ENCODE measurements around a stretch of chr14.

GRCh38 chr14:91645920-91646501 lies 85.9 kb downstream of the CATSPERB start:
- PRO-cap: no peak
- RAMPAGE, long total RNA: no peak

GRCh38 chr14:91835624-91835994 lies 31.7 kb downstream of the TC2N start:
- PRO-cap: no peak
- RAMPAGE, long total RNA: no peak

DNA sequence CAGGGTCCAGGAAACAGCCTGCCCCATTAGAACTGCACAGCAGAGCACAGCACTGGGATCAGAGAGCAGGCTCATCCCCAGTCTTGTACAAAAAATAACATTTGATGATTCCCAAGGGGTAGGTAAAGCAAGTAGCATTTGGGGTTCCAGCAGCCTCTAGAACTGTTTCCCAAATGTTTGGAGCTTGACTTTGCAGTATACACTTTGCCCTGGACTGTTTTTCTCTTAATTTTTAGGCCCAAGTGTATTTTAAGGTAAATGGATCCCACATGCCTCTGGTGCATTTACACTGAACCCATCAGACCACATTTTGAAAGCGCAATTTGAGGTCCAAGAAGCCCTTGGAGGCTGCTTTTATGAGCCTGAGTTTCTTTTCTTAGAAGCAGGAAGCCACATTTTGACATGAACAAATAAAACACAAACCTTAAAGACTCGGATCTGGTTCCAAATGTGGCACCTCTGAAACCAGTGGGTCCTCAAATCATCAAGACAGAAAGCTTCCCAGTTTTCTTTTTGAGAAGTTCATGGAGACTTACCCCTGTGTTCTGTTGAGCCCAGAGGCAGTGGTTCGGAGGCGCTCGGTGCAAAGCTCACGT lies 512 bp downstream of the TC2N start:
- PRO-cap: no peak
- RAMPAGE, long total RNA: no peak

DNA sequence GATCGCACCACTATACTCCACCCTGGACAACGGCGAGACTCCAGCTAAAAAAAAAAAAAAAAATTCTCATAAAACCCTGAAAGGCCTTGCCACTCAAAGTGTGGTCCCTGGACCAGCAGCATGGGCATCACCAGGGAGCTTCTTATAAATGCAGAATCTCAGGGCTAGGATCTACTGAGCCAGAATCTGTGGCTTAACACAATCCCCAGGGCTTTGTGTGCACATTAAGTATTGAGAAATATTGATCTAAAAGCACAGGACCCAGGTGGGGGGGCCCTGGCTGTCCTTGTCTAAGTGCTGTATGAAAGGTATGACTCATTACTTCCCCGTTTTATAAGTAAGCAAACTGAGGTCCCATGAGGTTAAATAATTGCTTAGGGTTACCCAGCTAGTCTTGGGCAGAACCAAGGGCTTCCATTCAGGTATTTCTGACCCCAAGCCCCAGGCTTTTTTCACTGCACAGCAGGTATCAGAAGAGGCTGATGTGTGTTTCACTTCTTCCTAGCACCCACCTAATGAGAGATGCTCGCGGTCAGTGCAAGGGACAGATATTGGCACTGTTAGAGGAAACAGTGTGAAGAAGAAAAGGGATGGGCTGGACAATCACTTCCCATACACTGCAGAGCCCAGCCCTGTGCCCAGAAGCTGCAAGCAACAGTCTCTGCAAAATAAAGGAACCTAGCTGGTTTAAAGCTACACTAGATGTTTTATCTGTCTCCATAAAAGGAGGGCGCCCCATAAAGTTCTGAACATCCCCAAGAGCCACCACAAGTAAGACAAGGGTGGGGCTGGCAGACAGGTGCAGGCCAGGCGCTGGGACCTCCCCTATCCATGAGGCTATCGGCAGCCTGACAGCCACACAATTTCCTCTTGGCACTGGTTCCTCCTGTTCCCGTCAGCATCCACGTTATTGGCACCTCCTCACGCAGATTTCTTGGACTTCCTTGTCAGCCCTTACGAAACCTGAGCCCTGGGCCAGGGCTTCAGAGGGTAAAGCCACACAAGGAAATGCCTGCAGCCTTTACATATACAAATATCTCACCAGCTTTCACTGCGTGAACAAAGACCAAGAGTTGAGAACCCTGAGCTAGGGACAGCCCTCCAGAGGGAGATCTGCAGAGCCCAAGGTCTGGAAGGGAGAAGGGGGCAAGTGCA lies 4.8 kb upstream of the TC2N start:
- PRO-cap: bidirectional peak, plus-strand start at position 967 of the sequence, minus-strand start at position 946 of the sequence
- RAMPAGE, long total RNA: no peak

DNA sequence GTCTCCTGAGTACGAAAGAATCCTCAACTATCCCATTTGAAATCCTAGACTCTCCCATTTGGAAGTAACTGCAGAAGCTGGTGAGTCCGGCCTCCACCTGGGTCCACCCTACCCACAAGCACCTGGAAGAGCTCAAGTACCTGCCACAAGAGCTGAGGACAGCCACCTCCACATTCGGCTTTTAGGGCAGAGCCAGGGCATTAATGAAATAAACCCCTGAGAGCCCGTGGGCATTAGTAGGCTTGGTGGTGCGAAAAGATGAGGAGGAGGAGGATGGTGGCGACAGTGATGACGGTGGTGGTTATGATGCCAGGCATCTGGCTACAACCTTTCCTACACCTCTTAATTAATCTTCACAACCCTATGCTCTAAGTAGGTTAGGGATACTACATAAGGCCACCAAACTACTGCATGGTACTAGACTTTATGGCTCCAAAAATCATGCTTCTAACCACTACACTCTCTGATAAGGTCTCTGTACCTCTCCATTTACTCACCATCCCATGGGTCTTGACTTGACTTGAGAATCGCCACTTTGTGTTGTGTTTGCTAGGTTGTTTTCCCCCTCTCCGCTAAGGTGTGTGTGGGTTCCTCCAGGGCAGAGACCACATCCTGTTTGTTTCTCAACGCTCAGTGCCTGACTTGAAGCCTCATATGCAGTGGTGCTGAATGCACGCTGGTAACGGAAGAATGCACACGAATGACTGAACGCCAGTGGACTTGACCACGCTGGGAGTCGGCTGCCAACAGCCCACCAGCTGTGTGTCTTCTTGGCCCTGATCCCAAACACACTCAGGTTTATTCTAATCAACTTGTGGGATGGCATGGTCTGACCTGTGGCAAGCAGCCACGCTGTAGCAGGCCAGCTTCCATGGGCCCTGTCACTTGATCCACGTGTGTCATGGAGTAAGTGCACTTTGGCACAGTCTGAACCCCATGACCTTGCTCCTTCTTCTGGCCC lies 5.9 kb upstream of the TC2N start:
- PRO-cap: bidirectional peak, plus-strand start at position 682 of the sequence, minus-strand start at position 564 of the sequence
- RAMPAGE, long total RNA: no peak

DNA sequence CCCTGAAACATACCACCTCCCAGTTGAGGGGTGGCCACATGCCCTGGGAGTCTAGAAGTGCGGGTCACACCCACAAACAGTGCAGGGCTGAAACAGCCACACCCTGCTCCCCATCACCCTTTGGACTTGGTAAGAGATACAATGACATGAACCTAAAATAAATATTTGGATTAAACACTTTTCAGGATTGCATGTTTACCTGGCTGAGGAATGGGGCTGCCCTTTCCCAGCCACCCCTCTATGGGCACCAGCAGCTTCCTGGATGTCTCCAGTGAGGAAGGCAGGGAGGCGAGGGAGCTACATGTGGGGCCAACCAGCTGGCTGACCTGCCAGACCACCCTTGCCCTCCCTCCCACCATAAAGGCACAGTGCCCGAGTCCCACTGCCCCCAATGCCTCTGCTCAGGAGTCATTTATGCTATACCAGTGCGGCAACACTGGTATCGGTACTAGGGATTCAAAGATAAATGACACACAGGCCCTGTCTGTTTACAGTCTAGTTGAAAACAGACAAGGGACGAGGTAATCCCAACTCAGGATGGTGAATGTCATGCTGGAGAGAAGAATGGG lies 39.2 kb upstream of the TC2N start:
- PRO-cap: no peak
- RAMPAGE, long total RNA: no peak

DNA sequence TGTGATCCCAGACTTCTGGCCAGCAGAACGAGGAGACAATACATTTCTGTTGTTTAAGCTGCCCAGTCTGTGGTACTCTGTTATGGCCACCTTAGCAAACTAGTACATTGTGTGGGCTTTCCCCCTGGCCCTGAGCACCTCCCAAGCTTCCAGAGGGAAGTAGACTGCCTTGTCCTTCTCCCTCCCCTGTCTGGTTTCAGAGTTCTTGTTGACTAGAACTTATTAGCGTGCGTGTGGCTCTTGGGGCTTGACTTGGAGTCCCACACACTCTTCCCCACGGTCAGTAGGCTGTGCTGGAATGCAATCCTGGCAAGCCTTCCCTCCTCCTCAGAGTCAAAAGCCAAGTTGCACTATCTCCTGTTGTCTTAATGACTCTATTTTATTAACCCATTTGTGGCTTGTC lies 27.7 kb downstream of the FBLN5 start:
- PRO-cap: no peak
- RAMPAGE, long total RNA: no peak

- PRO-cap: no peak
- RAMPAGE, long total RNA: no peak
Measured at GRCh38 chr14:91936749-91937437, 10.6 kb downstream of the FBLN5 start.

- PRO-cap: no peak
- RAMPAGE, long total RNA: no peak
Measured at GRCh38 chr14:91964795-91965313, 17.4 kb upstream of the FBLN5 start.

DNA sequence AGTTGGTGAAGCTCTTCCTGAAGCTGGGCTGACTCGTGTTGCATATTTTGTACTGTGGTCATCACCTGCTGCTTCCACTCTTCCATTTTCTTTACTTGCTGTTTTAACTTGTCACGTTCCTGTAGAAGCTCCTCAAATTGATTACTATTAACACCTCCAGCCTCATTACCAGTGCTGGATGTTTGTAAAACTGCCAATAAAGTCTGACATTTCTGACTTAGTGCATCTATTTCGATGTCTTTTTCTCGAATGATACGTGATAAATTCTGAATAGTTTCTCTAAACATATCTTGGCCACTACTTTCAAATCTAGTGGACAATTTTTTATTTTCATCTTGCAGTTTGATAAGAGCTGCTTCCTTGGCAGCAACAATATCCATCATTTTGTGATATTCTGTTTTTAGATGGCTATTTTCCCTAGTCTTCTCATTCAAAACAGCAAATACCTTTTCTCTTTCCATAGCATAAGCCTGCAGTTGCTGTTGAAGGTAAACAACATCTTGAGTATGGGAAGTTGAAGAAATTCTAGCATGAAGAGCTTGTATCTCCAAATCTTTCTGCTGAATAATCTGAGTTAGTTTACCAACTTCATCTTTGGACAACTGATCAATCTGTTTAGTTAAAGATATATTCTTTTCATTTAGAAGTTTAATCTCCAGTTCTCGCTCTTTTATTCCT lies 35.5 kb downstream of the TRIP11 start:
- PRO-cap: no peak
- RAMPAGE, long total RNA: no peak

DNA sequence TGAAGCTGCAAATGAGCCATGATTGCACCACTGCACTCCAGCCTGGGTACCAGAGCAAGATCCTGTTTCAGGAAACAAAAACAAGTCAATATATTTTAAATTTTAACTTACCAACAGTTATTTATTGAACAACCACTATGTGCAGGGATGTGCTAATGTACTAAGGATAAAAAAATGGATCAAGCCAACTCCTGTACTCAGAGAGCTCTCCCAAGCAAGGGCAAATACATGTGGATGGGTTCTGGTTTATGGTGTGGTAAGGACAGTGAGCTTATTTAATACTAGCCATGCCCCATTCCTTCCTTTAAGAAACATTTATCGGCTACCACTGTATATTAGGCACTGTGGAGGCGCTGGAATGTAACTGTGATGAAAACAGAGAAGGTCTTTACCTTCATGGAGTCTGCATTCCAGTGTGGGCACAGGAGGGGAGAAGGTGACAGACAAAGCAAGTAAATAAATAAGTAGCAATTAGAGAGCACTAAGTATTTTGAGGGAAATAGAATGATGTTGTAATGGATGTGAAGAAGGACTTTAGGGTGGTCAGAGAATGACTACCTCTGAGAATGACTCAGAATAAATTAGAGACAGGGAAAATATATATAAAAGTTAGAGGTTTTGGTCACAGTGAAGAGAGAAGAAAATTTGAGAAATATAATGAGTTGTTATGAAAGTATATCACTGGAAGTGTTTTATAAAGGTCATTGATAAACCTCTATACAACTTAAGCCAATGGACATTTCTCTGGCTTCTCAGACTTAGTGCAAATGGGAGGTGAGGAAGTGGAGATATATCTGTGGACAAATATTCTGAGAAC lies 5.2 kb downstream of the CPSF2 start:
- PRO-cap: no peak
- RAMPAGE, long total RNA: no peak

DNA sequence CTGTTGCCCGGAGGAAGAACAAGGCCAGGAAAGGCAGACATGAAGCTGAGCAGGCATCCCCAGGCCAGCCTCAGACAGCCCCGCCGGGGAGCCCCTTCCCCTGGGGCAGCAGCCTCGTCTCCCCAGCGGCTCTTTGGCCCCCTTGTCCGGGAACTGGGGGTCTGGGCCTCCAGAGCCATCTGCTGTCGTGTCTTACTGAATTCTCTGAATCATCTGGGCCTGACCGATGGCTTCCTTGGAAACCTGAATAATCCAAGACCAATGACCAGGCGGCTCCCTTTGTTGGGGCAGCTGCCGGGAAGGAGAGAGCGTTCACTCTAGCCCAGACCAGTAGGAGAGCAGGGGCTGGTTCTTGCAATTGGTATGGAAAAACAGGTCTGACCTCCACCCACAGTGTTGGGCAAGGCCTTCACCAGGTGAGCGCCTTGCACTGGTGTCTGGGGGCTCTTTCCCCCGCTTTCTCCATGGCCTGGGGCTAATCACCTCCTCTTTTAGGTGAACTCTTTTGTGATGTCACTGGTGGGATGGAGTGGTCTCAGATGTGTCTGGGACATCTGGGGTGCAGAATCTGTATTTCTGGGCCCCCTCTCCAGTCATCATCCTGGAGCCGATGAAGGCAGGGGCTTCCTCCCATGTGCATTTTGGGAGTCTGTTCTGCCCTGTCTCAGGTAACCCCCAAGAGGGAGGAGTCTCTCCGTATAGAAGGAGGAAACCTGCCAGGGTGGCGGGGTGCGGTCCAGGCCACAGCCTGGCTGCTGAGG lies 63.7 kb upstream of the RIN3 start:
- PRO-cap: no peak
- RAMPAGE, long total RNA: no peak

DNA sequence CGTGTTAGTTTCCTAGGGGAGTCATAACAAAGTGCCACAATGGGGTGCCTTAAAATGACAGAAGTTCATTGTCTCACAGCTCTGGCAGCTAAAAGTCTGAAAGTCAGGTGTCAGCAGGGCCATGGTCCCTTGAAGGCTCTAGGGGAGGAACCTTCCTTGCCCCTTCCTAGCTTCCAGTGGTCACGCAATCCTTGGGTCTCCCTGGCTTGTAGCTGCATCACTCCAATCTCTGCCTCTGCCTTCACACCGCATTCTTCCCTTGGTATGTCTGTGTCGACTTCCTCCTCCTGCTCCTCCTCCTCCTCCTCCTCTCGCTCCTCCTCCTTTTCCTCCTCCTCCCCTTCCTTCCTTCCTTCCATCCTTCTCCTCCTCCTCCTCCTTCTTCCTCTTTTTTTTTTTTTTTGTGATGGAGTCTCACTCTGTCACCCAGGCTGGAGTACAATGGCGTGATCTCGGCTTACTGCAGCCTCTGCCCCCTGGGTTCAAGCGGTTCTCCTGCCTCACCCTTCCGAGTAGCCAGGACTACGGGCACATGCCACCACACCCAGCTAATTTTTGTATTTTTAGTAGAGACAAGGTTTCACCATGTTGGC lies 25.8 kb upstream of the RIN3 start:
- PRO-cap: no peak
- RAMPAGE, long total RNA: no peak

DNA sequence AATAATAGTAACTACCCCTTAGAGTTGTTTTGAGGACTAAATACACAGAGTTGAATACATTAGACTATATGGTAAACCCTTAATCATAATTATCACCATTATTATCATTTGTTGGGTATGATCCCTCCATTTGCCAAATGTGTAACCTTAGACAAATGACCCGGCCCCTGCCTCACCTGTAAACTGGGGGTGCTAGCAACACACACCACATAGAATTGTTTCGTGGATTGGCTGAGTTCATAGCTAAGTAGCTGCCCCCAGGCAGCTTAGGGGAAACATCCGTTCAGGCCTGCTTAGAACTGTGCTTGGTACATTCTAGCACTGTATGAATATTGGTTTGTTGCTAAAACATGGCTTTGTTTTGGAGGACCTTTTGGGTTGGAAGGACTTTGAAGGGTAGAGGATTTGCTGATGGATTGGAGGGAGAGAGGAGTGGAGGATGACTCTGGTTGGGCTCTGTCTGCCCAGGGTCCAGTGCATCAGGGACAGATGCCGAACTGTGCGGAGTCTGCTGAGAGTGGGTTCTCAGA lies 2.0 kb downstream of the RIN3 start:
- PRO-cap: no peak
- RAMPAGE, long total RNA: no peak

DNA sequence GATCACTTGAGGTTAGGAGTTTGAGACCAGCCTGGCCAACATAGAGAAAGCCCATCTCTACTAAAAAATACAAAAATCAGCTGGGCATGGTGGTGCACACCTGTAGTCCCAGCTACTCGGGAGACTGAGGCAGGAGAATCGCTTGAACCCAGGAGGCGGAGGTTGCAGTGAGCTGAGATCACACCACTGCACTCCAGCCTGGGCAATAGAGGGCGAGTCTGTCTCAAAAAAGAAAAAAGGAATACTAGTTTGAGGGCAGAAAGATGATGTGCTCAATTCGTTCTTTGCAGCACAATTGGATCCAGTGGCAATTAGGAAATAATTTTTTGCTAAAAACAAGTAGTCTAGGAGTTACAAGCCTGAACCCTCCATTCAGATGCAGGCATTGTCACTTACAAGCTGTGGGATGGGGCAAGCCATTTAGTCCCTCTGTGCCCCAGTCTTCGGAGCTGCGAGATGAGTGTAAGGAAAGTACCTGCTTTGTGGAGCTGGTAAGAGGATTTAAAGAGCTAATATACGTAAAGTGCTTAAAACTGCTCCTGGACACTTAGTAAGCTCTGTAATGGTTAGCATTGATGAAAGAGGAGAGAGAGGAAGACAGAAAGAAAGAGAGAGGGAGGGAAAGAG lies 112.7 kb downstream of the LGMN start:
- PRO-cap: no peak
- RAMPAGE, long total RNA: no peak

DNA sequence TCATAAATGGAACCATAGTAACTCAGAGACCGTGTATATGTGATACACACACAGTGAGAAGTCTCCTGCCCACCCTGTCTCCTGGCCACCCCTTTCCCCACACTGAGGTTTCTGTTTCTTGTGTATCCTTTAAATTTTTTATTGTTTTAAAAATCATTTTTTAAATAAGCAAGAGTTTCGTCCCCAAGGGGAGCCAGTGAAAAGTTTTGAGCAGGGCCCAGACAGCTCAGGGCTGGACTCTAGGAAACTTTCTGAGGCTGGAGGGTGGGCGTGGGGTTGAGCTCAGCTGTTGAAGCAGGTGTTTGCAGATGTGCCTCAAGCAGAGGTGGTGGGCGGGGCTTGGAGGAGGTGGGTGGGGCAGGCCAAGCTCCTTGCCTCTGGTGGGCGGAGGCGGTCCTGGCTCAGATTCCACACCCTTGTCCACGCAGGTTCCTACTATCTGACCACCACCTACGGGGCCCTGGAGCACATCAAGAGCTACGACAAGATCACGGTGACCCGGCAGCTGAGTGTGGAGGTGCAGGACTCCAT lies 63.8 kb downstream of the LGMN start:
- PRO-cap: no peak
- RAMPAGE, long total RNA: no peak

GRCh38 chr14:92726116-92726733 lies 22.2 kb downstream of the LGMN start:
- PRO-cap: no peak
- RAMPAGE, long total RNA: no peak

- PRO-cap: no peak
- RAMPAGE, long total RNA: no peak
Measured at GRCh38 chr14:92726734-92727050, 21.7 kb downstream of the LGMN start.

- PRO-cap: no peak
- RAMPAGE, long total RNA: no peak
Measured at GRCh38 chr14:92747562-92748346, 673 bp downstream of the LGMN start.

DNA sequence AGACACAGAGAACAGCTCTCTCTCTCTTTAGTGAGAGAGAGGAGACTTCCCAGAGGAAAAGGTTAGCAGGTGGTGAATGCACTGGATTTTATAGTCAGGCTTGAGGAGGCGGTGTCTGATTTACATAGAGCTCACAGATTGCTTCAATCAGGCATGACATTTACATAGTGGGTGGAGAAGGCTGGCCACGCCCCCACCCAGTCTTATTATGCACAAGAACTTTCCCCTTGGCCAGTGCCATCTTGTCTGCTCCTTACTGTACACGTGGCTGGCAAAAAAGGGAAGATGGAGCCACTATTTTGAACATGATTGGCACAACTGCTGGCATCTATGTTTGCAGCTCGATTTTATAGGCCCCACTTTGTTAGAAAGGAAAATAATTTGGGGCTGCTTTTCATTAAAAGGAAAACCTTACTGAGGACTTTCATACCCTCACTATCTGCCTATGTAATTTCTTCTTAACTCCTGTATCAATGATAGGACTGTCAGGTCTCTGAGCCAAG lies 10.9 kb upstream of the LGMN start:
- PRO-cap: no peak
- RAMPAGE, long total RNA: no peak